HGPS cell (cell line): ENCODE measurements around the genes DUSP8 and SYT8.

DNA sequence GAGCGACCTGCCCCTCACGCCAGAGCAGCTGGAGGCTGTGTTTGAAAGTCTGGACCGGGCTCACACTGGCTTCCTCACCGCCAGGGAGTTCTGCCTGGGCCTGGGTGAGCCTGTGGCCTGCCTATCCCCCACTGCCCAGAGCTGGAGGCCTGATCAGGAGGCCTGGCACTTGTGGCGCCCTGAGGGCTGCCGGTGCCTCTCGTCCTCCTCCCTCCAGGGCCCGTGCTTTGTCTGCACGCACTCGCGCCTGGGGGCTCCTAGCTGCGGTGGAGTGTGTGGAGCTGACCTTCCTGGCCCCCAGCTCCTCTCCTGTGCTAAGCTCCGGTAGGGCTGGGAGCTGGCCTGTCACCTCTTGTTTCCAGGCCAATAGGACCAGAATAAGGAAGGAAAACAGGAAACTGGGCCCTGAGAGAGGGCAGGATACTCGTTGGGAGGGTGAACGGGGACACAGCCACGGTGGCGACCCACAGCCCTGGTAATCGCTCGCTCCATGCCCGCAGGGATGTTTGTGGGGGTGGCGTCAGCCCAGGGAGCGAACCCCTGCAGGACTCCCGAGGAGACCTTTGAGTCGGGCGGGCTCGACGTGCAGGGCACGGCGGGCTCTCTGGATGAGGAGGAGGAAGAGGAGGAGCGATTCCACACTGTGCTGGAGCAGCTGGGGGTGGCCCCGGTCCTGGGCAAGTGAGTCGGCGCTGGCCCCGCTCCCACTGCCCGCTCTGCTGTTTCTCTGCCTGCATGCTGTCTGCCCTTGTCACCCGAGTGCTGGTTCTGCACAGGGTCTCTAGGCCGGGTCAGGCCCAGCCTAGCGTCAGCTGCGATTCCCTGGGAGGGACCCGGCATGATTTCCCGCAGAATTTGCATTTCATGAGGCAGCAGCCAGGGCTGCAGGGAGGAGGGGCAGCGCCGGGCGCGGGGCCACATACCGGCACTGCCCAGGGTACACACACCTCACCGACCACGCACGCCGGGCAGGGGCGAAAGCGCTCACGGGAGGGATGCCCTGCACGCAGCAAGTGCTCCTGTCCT lies 1.5 kb downstream of the CRACR2B start:
- RRBS = 38% methylated on average over 12 of the region's 54 CpGs

- RRBS = 18% methylated on average over 16 of the region's 49 CpGs
These were observed 1.9 kb upstream of the CD151 start for GRCh38 chr11:830721-831433.

GRCh38 chr11:849223-850119 lies 6.8 kb downstream of the TSPAN4 start:
- RRBS = 19% methylated on average over 72 of the region's 113 CpGs

GRCh38 chr11:1017244-1018030 lies 19.1 kb downstream of the MUC6 start:
- RRBS = no CpG with 5 or more reads among the region's 13 CpGs

GRCh38 chr11:1099328-1100092 lies 58.2 kb upstream of the MUC5AC start:
- RRBS = no CpG with 5 or more reads among the region's 32 CpGs

GRCh38 chr11:1358066-1358765 lies 31.5 kb upstream of the BRSK2 start:
- RRBS = 32% methylated on average over 3 of the region's 20 CpGs

GRCh38 chr11:1531472-1532426 lies 40.3 kb downstream of the DUSP8 start:
- RRBS = no CpG with 5 or more reads among the region's 25 CpGs

- RRBS = no CpG with 5 or more reads among the region's 49 CpGs
These were observed 13.9 kb downstream of the DUSP8 start for GRCh38 chr11:1557705-1558990.

GRCh38 chr11:1571822-1572947 lies at the start of gene DUSP8:
DUSP8 (minus strand) TSS chr11:1572271.
- RRBS = 2% methylated on average over 116 of the region's 186 CpGs

- RRBS = no CpG with 5 or more reads among the region's 3 CpGs
These were observed 166 bp downstream of the KRTAP5-3 start for GRCh38 chr11:1608197-1608396.

DNA sequence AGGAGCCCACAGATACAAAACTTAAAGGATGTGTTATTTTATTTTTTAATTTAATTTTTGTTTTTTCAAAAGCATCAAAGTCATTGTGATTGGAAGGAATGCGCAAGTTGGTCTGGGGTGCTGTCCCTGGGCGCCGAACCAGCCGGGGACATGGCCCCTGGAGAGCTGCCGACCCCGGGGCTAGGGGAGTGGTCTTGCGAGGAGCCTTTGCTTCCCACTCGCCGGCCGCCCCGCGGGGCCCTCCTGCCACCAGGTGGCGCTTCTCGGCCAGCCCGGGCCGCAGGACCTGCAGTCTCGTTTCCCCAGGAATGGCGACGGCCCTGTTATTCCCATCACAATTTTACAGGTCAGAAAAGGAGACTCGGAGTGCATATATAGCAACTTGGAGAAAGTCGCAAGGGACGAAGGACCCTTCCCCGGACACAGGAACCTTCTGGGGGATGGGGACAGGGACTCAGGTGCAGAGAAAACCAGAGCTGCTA lies 3.8 kb upstream of the KRTAP5-6 start:
- RRBS = 2% methylated on average over 10 of the region's 23 CpGs

DNA sequence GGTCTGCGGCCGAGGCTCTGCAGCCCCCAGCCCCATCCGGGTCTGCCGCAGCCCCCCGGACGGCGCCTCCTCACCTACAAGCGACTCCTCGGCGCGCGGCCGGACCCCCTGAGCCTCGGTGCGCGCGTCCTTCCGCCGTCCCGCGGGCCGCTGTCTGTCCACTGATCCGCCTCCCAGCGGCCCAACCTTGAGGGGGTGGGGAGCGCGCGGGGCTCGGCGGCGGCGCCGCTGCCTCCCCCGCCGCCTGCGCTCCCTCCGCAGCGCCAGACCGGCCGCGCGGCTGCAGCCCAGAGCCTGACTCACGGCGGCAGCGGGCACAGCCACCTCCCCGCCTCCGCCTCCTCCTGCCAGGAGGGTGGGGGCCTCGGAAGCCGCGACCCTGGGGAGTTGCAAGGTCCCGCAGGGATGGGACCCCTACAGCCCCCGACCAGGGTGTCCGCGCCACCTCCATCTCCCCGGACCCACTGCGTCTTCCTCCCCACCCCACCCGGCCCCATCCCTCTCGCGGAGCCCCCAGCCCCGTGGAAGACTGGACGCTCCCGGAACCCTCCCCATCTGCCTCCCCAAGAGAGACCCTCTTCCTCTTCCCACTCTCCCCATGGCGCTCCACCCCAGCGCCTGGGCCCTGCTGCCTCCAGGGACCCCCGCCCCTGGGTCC lies 1.3 kb downstream of the IFITM10 start:
- RRBS = 4% methylated on average over 18 of the region's 64 CpGs

- RRBS = 85% methylated on average over 3 of the region's 18 CpGs
These were observed 5.3 kb upstream of the IFITM10 start for GRCh38 chr11:1755503-1756202.

DNA sequence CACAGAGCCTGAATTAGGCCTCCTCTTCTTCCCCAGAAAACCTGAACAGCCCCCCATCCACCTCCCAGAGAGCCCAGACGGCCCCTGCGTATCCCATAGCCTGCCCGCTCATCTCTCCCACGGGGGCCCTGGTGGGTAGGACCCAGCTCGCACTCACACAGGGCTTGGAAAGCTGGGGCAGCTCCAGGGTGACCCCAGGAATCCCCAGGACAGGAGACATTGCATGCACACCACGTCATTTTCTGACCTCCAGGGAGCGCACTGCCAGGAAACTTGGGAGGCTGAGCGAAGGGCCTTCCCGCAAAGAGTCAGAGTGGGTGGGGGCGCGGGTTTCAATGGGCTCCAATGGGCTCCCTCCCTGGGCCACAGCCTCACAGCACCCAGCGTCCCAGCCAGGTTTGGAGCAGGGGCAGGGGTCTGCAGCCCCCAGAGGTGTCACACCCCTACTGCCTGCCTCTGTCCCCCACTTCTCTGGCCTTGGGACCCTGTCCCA lies 8.2 kb upstream of the SYT8 start:
- RRBS = no CpG with 5 or more reads among the region's 12 CpGs

GRCh38 chr11:1834595-1835653 lies at the start of gene SYT8:
SYT8 (plus strand) TSS chr11:1834990.
- RRBS = 87% methylated on average over 4 of the region's 28 CpGs

DNA sequence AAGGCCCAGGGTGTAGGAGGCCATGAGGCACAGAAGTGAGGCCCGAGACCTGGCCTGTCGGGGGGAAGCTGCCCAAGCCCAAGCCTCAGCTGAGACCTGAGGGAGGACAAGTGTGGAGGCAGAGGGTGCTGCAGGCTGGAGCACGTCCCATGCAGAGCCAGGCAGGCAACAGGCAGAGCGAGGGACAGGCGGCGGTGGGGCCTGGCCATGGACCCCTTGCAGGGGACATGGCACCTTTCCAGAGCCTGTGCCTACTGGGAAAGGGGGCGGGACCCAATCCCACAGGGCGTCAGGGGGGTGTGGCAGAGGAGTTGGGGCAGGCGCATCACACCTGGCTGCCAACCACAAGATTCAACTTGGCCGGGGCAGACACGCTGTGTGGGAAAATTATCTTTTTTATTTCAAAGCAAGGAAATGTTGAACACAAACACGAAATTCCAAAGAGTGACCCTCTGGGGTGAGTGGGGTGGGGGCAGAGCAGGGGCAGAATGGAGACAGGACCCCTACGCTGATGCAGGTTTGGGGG lies 4.4 kb downstream of the TNNI2 start:
- RRBS = no CpG with 5 or more reads among the region's 13 CpGs

DNA sequence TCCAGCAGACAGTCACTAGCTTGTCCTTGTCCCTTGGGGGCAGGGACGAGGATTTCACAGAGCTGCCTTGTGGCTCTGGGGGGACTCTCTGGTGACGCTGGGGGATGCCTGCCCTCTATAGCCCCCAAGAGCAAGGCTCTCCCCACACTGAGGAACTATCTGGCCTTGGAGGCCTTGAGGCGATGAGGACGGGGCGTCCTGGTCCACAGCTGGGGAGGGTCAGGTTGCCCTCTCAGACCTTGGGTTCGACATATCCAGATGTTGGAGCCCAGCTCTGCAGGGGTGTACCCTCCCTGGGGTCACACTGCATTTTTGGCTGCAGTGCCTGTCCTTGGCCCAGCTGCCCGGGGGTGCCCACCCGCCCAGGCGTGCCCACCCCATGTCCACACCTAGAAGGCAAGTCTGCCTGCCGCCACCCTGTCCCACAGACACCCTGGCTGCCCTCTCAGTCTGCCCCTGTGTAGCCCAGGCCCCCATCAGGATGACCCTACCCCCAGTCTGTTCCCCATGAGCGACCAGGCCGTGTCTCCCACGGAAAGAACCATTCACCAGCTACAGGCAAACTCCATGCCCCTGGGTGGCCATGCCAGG lies 2.9 kb downstream of the LSP1 start:
- RRBS = no CpG with 5 or more reads among the region's 13 CpGs

GRCh38 chr11:1869315-1869848 lies 16.5 kb downstream of the LSP1 start:
- RRBS = 45% methylated on average over 7 of the region's 23 CpGs

DNA sequence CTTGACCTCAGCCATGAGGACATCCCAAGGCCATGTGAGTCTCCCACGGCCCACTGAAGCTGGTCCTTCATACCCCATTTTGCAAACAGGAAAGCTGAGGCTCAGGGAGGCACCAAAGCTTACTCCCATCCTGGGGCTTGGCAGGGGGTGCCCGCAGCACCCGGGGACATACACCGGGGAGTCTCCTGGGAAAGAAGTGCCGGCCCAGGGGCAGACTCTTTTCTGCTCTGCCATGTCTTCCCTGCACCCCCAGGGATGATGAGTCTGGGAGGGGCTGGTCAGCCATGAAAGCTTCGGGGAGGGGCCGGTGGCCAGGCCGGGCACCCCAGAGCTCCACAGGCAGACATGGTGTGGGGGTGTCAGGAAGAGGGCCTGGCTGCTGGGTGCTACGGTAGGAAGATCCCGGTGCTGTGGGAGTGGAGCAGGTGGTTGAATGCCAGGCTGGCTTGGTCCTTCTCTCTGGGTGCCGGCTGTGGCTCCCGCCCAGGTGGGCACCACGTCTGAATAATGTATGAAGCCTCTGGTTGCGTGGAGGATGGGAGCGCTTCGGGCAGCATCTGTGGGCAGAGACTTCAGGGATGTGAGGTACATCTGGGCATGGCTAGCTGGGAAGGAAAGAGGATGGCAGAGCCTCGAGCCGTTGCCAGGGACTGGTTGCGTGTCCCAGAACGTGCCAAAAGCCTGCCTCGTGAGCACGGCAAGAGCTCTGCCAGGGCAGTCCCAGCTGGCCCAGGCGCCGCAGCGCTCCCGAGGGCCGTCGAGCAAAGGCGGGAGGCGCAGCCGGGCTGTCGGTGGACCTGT lies 17.5 kb downstream of the LSP1 start:
- RRBS = 36% methylated on average over 7 of the region's 32 CpGs

GRCh38 chr11:1870976-1871673 lies 18.2 kb downstream of the LSP1 start:
- RRBS = 15% methylated on average over 4 of the region's 39 CpGs